ENCODE data around the genes TOB2, CCDC134 and SREBF2.

- PRO-cap, 3 experiments: no peak in any of the 3 experiments
- RAMPAGE, long total RNA, 2 experiments: no peak in any of the 2 experiments
- RRBS: no CpG with 5 or more reads among the region's 2 CpGs
Observed at GRCh38 chr22:40512343-40512903, 124.1 kb downstream of the MRTFA start.

- PRO-cap, 3 experiments: peak in 2 of 3 experiments; most common plus-strand start chr22:40521800 (in 2); most common minus-strand start chr22:40521735 (in 1)
- RAMPAGE, long total RNA, 2 experiments: start-site peak on the plus strand in 2 of 2 experiments, at chr22:40521800-40521804 at its widest, 8 to 11 reads per replicate
- RRBS: no CpG with 5 or more reads among the region's 8 CpGs
Observed at GRCh38 chr22:40521595-40521951, 114.9 kb downstream of the MRTFA start.

GRCh38 chr22:40728696-40729323 is 49.5 kb downstream of the MCHR1 start:
- PRO-cap, 3 experiments: no peak in any of the 3 experiments
- RAMPAGE, long total RNA, 2 experiments: no peak in any of the 2 experiments
- RRBS: no CpG with 5 or more reads among the region's 16 CpGs

DNA sequence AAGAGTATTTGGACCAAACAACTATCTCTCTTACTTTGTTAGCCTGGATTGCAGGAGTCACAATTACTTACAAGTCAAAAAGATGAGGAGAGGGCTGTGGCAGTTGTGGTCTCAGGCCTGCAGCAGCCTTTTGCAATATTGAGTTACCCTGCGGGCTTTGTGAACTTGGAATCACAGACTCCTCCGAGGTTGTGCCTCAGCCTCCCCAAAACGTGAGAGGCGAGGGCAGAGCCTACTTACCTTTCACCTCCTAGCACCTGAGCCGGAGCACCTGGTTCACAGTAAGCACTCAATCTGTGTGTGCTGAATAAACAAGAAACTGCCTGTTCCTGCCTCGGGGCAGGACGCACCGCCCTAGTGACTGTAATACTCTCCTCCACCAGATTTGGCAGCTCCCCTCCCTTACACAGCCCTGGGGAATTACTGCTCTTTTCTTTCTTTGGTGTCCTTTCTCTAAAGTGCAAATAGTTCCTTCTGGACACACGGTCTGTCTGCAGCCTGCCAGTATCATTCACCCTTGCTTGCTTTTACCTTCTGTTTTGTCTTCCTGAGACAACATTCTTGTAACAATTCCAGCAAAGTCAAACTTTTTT is 53.4 kb downstream of the MCHR1 start:
- PRO-cap, 3 experiments: peak in 2 of 3 experiments; most common plus-strand start position 467 of the sequence (in 2)
- RAMPAGE, long total RNA, 2 experiments: no peak in any of the 2 experiments
- RRBS: no CpG with 5 or more reads among the region's 9 CpGs

DNA sequence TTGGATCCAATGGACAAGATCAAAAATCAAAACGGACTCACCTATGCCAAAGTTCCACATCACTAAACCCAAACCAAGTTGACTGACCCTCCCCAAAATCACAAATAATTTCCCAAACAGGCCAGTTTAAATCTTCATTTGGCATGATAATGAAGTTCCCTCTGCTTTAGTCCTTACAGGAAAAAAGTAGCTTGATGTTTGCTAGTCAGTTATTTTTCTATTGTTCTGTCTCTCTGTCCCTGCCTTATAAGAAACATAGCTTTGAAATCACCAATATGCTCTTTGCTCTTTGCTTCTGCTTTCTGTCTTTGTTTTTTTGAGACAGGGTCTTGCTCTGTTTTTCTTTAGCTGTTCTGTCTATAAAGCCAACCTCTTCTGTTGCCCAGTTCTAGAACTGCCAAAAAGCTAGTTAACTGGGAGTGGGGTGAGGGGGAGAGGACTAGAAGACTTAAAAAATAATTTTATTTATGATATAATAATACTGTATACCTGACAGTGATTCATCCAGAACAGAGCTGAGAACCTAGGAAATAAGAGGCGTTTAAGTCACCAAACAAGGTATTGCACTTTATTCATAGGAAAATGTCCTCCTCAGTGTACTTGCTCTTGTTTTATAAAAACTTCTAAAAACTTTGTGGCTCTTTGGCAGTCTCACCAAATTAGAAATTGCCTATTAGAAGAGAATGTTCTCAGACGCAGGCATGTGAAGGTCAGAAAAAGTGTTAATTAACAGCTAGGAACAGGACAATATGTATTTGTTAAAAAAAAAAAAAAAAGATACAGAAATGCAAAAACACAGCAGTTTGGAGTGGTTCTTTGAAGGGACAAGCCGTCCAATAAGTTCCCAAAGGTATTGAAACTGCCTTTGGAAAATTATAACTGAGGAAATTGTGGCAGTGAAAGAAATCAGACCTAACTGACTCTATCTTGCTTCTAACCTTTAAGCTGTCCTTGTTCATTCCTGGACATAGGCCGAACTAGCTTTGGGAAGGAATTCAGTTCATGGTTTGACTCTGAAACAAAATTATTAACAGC is 68.1 kb downstream of the SLC25A17 start:
- PRO-cap, 3 experiments: peak in 1 of 3 experiments; most common plus-strand start position 801 of the sequence (in 1); most common minus-strand start position 584 of the sequence (in 1)
- RAMPAGE, long total RNA, 2 experiments: no peak in any of the 2 experiments
- RRBS: no CpG with 5 or more reads among the region's 5 CpGs

DNA sequence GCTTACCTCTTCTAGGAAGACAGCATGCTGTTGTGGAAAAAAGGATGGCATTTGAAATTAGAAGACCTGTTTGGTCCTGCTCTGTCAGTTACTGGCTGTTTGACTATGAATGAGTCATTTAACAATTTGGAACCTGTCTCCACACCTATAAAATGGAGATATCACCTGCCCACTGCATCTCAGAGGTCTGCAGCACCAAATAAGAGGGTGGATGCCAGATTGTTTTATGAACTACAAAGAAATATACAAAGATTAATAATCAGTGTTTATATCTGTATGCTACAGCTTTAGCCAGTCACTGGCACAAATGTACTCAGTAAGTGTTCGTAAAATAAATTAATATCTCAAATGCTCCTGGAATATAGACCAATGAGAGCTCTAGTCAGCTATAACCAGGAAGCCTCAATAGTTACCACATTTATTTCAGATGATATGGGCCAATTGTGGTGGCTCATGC is 60.7 kb downstream of the SLC25A17 start:
- PRO-cap, 3 experiments: no peak in any of the 3 experiments
- RAMPAGE, long total RNA, 2 experiments: no peak in any of the 2 experiments
- RRBS: no CpG with 5 or more reads among the region's 1 CpG

DNA sequence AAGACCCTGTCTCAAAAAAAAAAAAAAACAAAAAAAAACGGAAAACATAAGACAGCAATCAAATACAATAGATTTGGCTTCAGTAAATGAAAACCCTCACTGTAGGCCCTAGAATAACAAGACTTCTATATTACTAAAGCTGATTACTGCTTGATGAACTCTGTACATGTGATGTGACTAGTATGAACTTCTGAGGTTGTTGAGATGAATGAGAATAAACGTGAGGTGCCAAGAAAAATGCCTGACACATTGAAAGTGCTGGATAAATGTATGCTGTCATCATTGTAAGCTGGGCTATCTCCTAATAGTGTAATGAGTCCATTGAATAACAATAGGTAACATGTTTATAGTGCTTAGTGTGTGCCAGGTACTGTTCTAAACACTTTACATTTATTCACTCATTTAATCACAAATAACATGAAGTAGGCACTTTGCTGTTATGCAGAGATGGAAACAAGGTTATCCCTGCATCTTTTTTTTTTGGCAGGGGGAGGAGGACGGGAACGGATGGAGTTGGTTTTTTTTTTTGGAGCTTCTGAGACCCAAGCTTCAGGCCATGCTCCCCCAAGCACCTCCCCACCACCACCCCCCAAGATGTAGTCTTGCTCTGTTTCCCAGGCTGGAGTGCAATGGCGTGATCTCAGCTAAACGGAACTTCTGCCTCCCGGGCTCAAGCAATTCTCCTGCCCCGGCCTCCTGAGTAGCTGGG is 17.0 kb downstream of the EP300 start:
- PRO-cap, 3 experiments: no peak in any of the 3 experiments
- RAMPAGE, long total RNA, 2 experiments: no peak in any of the 2 experiments
- RRBS: no CpG with 5 or more reads among the region's 8 CpGs

- PRO-cap, 3 experiments: no peak in any of the 3 experiments
- RAMPAGE, long total RNA, 2 experiments: no peak in any of the 2 experiments
- RRBS: no CpG with 5 or more reads among the region's 17 CpGs
Observed at GRCh38 chr22:41242734-41243328, 2.1 kb upstream of the CHADL start.

DNA sequence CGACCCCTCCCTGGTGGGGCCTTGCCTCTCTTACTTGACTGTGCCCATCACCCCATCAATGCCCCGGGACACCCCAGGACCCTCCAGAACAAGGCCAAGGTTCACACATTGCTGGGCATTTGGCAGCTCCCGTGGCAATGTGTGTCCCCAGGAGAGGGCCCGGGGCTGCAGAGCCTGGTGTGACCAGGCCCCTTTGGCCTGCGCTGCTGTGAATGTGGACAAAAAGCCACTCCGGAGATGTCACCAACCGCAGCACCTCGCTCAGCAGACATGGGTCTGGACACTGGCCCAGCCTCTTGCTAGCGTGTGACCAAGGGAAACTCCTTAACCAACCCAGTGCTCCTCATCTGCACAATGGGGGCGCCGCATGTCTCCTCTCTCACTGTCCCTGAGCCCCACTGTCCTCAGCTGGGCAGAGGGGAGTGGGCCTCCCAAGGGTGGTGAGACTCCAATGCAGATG is 8.0 kb upstream of the CHADL start:
- PRO-cap, 3 experiments: no peak in any of the 3 experiments
- RAMPAGE, long total RNA, 2 experiments: no peak in any of the 2 experiments
- RRBS: 97% methylated on average over 5 of the region's 11 CpGs

GRCh38 chr22:41369065-41369627 is 12.6 kb upstream of the TEF start:
- PRO-cap, 3 experiments: no peak in any of the 3 experiments
- RAMPAGE, long total RNA, 2 experiments: no peak in any of the 2 experiments
- RRBS: no CpG with 5 or more reads among the region's 10 CpGs

GRCh38 chr22:41411416-41412236 is 29.9 kb downstream of the TEF start:
- PRO-cap, 3 experiments: peak in 3 of 3 experiments; most common plus-strand start chr22:41411839 (in 2); most common minus-strand start chr22:41411668 (in 2)
- RAMPAGE, long total RNA, 2 experiments: no peak in any of the 2 experiments
- RRBS: no CpG with 5 or more reads among the region's 9 CpGs

GRCh38 chr22:41446601-41446893 is at the start of gene TOB2:
Gene TOB2 (minus strand): TSS chr22:41446801.
- PRO-cap, 3 experiments: peak in 3 of 3 experiments; most common minus-strand start chr22:41446797 (in 3)
- RAMPAGE, long total RNA, 2 experiments: no peak in any of the 2 experiments
- RRBS: under 1% methylated on average over 17 of the region's 37 CpGs

DNA sequence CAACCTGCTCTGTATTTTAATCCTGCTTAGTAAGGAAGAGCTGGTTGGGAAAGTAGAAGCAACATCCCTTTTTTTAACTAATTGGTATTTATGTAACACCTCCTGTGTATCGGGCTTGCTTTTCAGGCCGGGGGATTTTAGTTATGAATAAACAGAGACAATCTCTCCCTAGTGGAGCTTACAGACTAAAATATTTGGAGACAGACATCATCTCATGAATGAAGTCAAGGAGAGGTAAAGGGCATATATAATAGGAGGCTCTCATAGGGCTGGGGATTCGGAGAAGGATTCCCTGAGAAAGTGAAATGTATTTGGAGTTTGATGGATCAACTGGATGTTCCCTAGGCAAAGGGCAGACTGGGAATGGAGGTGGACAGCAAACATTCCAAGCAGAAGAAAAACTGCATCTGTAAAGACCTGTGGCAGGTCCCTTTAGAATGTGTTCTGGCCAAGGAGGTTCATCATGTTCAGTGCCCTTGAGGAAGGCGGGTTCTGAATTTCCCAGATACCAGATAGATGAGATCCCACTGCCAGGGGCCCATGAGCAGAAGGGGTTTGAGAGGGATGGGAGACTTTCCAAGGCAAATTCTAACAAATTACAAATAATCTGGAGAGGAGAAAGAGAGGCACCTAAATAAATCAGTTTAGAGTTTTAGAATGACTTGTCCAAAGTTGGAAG is 22.0 kb downstream of the ACO2 start:
- PRO-cap, 3 experiments: no peak in any of the 3 experiments
- RAMPAGE, long total RNA, 2 experiments: no peak in any of the 2 experiments
- RRBS: no CpG with 5 or more reads among the region's 4 CpGs

DNA sequence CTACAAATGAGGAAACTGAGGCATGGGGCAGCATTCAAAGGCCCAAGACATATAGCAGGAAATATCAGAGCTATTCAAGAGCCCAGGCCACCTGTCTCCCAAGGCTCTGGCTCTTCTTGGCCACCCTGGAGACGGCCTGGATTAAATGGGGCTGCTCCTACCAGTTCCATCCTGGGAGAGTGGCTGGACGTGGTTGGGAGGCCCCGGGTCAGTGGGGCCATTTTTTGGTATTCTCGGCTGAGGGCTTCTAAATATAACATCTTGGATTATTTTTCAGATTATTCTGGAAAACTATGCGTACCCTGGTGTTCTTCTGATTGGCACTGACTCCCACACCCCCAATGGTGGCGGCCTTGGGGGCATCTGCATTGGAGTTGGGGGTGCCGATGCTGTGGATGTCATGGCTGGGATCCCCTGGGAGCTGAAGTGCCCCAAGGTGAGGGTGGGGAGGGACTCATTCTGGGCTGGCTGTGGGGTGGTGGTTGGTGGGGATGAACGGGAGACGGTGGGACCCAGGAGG is 29.1 kb downstream of the POLR3H start:
- PRO-cap, 3 experiments: no peak in any of the 3 experiments
- RAMPAGE, long total RNA, 2 experiments: no peak in any of the 2 experiments
- RRBS: no CpG with 5 or more reads among the region's 9 CpGs

DNA sequence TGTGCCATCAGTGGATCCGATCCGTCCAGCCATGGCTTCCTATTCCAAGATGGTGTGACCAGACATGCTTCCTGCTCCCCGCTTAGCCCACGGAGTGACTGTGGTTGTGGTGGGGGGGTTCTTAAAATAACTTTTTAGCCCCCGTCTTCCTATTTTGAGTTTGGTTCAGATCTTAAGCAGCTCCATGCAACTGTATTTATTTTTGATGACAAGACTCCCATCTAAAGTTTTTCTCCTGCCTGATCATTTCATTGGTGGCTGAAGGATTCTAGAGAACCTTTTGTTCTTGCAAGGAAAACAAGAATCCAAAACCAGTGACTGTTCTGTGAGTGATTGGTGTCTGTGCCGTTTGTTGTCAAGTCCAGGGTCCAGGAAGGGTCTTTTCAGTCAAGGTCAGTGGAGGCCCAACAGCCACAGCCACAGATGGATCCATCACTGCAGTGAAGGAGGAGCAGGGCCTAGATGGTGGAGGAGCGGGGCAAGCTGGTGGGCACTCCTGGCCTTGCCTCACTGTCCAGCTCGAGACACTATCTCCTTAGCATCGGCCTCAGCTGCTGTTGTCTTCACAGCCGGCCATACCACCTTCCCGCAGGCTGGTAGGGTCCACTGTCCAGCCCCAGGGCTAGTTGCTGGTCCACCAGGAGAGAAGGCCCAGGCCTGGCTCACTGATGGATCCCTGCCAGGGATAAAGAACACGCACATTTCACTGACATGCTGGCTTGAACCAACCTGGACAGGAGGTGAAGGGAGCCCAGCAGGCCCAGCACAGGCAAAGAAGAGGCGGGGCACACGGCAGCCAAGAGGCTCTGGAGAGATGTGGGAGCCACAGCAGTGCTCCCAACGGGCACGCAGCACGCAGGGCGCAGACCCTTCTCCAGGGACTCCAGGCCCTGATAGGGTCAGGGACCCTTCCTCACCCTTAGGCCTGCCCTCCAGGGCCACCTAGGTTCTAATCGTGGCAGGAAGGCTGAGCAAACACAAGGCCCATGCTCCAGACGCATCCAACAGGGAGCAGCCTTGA is 15.3 kb downstream of the POLR3H start:
- PRO-cap, 3 experiments: no peak in any of the 3 experiments
- RAMPAGE, long total RNA, 2 experiments: no peak in any of the 2 experiments
- RRBS: no CpG with 5 or more reads among the region's 20 CpGs

DNA sequence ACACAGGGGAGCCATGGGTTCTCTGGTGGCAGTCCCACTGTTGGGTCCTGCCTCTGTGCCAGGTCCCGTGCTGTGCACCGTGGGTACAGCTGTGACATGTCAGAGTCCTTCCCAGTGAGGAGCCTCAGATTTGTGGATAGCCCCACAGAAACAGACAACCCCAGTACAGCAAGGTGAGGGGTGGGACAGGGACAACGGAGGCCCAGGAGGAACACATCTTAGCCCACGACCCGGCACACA is 12.9 kb downstream of the POLR3H start:
- PRO-cap, 3 experiments: no peak in any of the 3 experiments
- RAMPAGE, long total RNA, 2 experiments: no peak in any of the 2 experiments
- RRBS: 97% methylated on average over 1 of the region's 5 CpGs

- PRO-cap, 3 experiments: no peak in any of the 3 experiments
- RAMPAGE, long total RNA, 2 experiments: no peak in any of the 2 experiments
- RRBS: no CpG with 5 or more reads among the region's 7 CpGs
Observed at GRCh38 chr22:41636395-41636923, 15.4 kb downstream of the XRCC6 start.

- PRO-cap, 3 experiments: peak in 3 of 3 experiments; most common plus-strand start chr22:41800679 (in 3); most common minus-strand start chr22:41800364 (in 2)
- RAMPAGE, long total RNA, 2 experiments: start-site peak on the plus strand in 1 of 2 experiments, at chr22:41800622-41800688 at its widest, 101 reads per replicate; start-site peak on the minus strand in 1 of 2 experiments, at chr22:41800498-41800547 at its widest, 25 reads per replicate
- RRBS: 3% methylated on average over 16 of the region's 72 CpGs
Observed at GRCh38 chr22:41799579-41800819, at the start of gene CCDC134. Gene CCDC134 (plus strand): TSS chr22:41800679.

DNA sequence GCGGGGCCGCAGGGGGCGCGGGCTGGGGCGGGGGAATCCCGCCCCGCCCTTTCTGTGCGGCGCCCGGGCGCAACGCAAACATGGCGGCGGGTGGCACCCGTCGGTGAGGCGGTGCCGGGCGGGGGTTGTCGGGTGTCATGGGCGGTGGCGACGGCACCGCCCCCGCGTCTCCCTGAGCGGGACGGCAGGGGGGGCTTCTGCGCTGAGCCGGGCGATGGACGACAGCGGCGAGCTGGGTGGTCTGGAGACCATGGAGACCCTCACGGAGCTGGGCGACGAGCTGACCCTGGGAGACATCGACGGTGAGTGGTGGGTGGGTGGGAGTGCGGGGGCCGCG is at the start of gene SREBF2:
TSS of gene SREBF2 (plus strand) at position 49 of the 337 bp plus-strand sequence.
- PRO-cap, 3 experiments: peak in 3 of 3 experiments; most common plus-strand start position 77 of the sequence (in 3); most common minus-strand start position 298 of the sequence (in 2)
- RAMPAGE, long total RNA, 2 experiments: start-site peak on the plus strand in 1 of 2 experiments, centred at positions 61 to 179 of the sequence, 181 to 353 reads per replicate
- RRBS: 1% methylated on average over 17 of the region's 42 CpGs

GRCh38 chr22:41846617-41847312 is 13.9 kb downstream of the SREBF2 start:
- PRO-cap, 3 experiments: no peak in any of the 3 experiments
- RAMPAGE, long total RNA, 2 experiments: no peak in any of the 2 experiments
- RRBS: no CpG with 5 or more reads among the region's 7 CpGs

Measured in testis (tissue), 5 donors.